Breast (tissue), 4 donors: ENCODE data around the genes TPSD1 and UNKL.

GRCh38 chr16:1210794-1211270, 14.2 kb downstream of the TPSG1 start:
- PRO-cap, 3 experiments: no peak in any of the 3 experiments
- RRBS: 56% methylated on average over 6 of the region's 25 CpGs

DNA sequence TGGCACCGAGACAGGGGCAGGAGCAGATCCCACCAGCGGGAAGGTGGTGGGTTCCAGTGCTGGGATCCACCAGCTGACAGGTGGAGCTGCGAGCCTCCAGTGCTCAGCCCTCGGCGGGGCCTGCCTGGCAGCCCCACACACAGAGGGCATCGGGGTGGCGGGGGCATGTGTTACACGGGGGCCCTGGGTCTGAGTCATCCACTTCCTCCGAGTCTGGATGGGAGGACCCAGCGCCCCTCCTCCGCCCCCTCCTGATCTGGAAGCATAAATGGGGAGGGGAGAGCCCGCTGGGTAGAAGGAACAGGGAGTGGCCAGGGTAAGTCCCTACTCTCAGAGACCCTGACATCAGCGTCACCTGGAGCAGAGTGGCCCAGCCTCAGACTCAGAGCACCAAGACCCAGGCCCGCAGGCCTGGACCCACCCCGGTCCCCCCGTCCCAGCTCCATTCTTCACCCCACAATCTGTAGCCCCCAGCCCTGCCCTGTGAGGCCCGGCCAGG, at the start of gene TPSD1:
TPSD1 (plus strand) TSS at position 294 of the 499 bp plus-strand sequence.
- PRO-cap, 3 experiments: no peak in any of the 3 experiments
- RRBS: no CpG with 5 or more reads among the region's 17 CpGs

- PRO-cap, 3 experiments: peak in 3 of 3 experiments; most common minus-strand start chr16:1299577 (in 3)
- RRBS: no CpG with 5 or more reads among the region's 36 CpGs
These were observed 9.9 kb upstream of the UBE2I start for GRCh38 chr16:1299270-1300194.

DNA sequence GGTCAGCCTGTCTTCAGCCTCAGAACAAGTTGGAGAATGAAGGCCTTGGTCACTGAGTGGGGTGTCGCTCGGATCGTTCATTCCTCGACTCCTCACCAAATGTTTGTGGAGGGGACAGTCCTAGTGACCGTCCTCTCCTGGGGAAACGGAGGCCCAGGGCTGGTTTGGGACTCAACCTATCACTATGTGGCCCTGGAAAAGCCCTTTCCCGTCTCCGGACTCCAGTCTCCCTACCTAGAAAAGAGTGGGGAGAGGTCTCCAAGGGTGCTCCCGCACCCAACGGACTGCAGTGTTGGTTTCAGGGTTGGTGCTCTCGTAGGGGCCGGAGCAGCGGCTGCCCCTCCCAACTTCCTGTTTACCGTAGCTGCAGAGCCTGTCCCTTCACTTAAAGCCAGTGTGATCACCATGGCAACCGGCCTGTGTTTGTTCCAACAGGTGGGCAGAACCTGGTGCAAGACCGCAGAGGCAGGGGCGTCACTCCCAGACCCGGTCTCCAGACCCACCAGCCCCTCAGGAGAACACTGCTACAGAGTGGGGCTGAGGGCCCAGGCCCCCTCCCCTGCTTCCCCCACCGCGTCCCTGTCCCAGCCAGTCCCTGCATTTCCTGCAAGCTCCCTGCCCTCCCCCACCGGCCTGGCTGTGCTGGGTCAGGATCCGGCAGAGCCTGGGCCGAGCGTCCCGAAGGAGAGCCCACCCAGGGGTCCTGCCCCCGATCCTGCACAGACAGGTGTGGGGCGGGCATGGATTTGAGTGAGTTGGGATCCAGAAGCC, 1.7 kb upstream of the BAIAP3 start:
- PRO-cap, 3 experiments: peak in 3 of 3 experiments; most common plus-strand start position 496 of the sequence (in 3); most common minus-strand start position 286 of the sequence (in 2)
- RRBS: 3% methylated on average over 8 of the region's 27 CpGs

DNA sequence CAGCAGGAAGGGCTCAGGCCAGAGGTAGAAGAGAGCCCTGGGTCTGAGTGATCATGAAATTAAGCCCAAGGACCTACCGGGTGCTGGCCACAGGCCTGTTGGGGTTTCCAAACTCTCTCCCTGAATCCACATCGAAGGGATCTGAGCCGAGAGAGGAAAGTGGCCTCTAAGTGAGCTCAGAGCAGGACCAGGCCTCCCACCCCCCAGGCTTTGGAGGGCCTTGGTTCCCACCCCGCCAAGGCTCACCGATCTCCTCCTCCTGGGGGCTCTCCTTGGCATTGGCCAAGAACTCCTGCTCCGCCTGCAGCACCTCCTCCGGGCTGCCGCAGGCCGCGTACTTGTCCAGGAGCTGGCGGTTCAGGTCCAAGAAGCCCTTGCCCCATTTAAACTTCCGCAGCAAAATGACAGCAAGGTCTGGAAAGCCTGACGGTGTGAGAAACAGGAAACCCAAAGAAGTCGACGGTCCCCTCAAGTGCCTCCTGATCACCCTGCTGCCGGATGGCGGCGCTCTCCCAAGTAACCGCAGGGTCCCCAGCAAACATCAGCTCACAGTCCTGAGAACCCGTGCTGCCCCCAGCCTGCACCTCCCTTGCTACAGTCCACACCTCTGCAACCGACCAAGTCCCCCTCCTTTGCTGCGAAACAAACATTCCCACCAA, 1.7 kb downstream of the TSR3 start:
- PRO-cap, 3 experiments: no peak in any of the 3 experiments
- RRBS: no CpG with 5 or more reads among the region's 22 CpGs

- PRO-cap, 3 experiments: peak in 3 of 3 experiments; most common plus-strand start chr16:1414860 (in 1); most common minus-strand start chr16:1414694 (in 2)
- RRBS: 2% methylated on average over 41 of the region's 105 CpGs
These were observed at the start of gene UNKL for GRCh38 chr16:1414308-1415383. UNKL (minus strand) TSS chr16:1414704.

DNA sequence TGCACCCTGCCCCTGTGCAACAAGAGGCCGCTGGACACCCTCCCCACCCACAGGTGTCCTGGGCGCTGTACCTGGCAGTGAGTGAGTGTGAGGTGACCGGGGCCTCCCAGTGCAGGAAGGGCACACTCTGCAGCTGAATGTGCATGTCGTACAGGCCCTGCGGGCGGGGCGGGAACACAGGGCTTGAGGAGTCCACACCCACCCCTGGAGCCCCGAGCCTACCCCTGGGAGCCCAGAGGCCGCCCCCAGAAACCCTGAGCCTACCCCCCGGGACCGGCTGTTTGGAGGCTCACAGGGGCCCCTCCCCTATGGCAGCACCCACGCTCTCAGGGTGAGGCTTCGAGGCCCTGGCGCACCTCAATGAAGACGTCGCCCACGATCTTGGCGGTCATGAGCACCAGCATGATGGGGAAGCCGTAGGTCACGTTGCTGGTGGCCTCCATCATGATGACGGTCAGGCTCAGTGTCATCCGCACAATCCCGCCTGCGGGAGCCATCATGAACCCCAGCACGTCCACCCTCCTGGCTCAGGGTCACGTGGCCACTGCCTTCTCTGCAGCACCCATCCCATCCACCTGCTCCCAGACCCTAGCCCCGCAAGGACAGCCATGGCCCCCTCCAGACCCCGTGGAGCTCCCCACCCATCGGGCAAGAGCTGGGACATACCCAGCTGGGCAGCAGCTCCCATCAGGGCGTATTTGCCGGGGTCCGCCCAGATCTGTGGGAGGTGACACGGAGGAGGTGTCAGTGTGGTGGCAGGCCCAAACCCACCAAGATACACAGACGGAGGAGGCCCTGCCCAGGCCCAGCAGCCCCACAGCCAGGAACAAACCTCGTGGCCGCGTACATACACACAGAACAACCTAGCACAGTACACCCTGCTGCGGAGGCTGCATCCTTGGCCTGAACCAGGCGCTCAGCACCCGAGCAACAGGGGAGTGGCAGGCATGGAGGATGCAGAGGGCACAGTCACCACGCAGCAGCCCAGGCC, 4.5 kb upstream of the CCDC154 start:
- PRO-cap, 3 experiments: no peak in any of the 3 experiments
- RRBS: no CpG with 5 or more reads among the region's 41 CpGs

GRCh38 chr16:1470400-1470846, 4.4 kb downstream of the CLCN7 start:
- PRO-cap, 3 experiments: no peak in any of the 3 experiments
- RRBS: no CpG with 5 or more reads among the region's 10 CpGs

DNA sequence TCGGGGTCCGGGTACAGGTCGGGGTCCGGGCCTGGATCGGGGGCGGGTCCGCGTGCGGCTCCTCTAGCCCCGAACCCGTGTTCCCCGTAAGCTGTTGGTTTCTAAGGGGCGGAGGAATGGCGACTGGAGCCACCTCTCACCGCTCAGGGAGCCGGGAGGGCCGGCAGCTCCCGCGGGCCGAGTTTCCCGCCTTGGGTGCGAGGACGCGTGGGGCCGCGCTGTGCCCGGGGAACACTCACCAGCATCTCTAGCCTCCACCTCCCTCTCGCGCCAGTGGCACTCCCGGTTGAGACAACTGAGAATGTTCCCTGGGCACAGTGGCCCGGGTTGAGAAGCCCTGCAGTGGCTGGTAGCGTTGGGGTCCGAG, 527 bp downstream of the TELO2 start:
- PRO-cap, 3 experiments: no peak in any of the 3 experiments
- RRBS: 1% methylated on average over 23 of the region's 33 CpGs

GRCh38 chr16:1658611-1659347, 19.3 kb upstream of the JPT2 start:
- PRO-cap, 3 experiments: no peak in any of the 3 experiments
- RRBS: 100% methylated on average over 3 of the region's 17 CpGs

DNA sequence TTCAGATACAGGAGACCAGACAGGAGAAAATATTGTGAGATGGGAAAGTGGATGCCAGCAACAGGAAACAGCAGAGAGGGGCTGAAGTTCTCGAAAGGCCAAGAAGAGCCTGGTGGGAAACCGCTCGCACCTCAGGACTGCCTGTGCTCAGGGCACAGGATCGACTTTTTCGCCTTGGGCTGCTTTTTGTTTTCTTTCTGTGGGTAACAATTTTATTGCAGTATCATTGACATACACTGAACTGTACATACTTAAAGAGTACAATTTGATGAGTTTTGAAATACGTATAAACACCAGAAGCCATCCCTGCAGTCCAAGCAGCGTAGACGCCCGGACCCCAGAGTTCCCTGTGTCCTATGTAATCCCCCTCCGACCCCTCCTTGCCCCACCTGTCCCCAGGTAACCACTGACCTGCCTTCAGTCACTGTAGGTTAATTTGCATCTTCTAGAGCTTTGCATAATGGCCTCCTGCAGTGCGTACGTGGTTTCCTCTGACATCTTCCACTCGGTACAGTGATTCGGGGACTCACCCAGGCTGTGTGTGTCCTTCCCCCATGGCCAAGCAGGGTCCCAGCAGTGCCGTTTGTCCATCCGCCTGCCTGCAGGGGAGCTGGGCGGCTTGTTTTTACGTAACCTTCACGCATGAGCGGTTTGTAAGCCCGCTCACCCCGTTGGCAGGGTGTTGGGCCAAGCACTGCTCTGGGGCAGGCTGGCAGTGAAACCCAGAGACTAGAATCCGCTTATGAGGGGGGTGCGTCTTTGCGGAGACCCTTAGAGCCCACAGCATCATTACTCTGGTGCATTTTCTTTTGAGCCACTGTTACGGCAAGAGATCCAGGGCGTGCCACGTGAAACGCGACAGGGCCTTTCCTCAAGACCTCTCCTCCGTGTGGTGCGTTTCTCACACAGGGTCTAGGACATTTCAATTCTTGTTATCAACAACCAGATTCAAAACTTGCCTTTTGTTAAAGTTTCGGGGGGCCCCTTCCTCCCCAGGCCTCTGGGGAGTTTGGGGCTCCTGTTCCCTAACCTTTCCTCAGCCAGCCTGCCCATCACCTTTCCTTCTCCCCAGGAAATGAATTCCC, 7.9 kb downstream of the MAPK8IP3 start:
- PRO-cap, 3 experiments: no peak in any of the 3 experiments
- RRBS: no CpG with 5 or more reads among the region's 33 CpGs

DNA sequence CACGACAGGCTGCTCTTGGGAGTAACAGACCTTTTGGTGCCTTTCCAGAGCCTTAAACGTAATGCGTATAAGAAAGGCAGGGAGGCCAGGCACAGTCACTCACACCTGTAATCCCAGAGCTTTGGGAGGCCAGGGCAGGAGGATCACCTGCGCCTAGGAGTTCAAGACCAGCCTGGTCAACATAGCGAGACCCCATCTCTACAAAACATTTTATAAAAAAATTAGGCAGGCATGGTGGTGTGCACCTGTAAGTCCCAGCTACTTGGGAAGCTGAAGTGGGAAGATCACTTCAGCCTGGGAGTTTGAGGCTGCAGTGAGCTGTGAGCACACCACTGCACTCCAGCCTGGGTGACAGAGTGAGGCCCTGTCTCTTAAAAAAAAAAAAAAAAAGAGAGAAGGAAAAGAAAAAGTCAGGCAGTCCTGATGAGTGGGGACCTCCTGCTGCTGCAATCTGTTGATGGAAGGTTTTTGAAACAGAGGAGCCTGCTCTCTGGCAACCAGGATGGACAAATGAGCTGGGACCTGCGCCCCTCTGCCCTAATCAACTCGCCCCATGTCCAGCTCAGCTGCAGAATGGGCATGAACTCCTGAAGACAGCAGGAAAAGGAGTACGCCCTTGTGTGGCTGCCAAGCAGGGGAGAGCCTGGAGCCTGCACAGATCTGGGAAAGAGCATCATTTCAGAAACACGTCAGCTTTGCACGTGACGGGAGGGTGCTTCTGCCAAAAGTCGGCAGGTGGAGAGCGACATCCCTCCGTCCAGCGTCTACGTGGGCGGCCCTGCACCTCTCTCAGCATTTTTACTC, 18.8 kb downstream of the NME3 start:
- PRO-cap, 3 experiments: no peak in any of the 3 experiments
- RRBS: no CpG with 5 or more reads among the region's 17 CpGs

GRCh38 chr16:1779113-1779425, 3.3 kb downstream of the SPSB3 start:
- PRO-cap, 3 experiments: no peak in any of the 3 experiments
- RRBS: no CpG with 5 or more reads among the region's 3 CpGs

DNA sequence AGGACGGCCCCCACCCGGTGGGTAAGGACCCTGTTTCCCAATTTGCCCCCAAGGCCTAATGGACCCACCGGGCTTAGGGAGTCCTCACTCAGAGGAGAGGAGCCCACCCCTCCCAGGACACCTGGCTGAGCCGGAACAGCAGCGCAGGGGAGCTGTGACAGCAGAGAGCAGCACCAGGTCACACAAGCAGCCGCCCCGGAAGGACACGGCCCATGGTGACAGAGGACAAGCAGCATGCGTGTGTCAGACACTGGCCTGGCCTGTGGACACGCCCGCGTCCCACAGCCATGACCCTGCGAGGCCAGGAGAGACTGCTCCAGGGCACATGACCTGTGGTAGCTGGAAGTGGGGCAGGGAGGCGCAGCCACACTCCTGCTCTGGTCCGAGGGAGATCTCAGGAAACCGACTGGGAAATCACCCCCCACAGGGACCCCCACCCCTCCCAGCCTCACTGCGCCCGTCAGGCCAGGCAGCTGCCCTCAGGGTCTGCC, 2.4 kb downstream of the SPSB3 start:
- PRO-cap, 3 experiments: no peak in any of the 3 experiments
- RRBS: 77% methylated on average over 5 of the region's 18 CpGs

DNA sequence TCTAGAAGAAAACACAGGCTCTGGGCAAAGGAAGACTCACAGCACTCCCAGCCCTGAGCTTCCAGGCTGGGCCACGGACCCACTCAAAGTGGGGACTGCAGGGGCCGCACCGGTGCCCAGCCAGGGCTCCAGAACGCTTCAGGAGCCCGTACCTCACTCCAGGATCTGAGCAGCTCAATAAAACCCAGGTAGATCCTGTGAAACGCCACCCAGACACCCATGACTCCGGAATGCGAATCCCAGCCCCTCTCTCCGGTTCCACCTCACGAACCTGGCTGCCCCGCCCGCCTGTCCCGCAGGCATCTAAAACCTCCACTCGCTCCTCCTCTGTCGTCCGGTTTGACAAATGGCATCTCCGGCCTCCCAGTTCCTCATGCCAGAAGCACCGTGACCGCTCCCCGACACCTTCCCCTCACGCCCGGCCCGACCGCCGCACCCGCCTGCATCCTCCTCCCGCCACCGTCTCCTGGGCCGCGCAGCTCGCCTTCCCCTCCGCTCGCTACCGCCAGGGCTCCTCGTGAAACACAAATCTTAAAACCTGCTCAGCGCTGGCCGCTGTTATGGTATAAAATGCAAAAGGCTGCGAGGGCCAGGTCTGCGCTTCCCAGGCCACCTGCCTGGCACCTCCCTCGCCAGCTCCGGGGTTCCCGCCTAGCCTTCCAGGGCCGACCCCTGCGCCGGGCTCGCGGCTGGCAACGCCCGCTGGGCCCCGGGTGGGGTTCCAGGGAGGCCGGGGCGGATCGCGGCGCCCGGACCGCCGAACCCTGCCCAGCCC, 689 bp downstream of the SPSB3 start:
- PRO-cap, 3 experiments: no peak in any of the 3 experiments
- RRBS: 5% methylated on average over 25 of the region's 58 CpGs

- PRO-cap, 3 experiments: no peak in any of the 3 experiments
- RRBS: no CpG with 5 or more reads among the region's 37 CpGs
These were observed 572 bp downstream of the NUBP2 start for GRCh38 chr16:1783282-1783781.

GRCh38 chr16:1822634-1823125, 3.9 kb downstream of the HAGH start:
- PRO-cap, 3 experiments: no peak in any of the 3 experiments
- RRBS: 100% methylated on average over 1 of the region's 18 CpGs

GRCh38 chr16:1950412-1950885, 4.0 kb downstream of the RPL3L start:
- PRO-cap, 3 experiments: no peak in any of the 3 experiments
- RRBS: 60% methylated on average over 2 of the region's 19 CpGs

DNA sequence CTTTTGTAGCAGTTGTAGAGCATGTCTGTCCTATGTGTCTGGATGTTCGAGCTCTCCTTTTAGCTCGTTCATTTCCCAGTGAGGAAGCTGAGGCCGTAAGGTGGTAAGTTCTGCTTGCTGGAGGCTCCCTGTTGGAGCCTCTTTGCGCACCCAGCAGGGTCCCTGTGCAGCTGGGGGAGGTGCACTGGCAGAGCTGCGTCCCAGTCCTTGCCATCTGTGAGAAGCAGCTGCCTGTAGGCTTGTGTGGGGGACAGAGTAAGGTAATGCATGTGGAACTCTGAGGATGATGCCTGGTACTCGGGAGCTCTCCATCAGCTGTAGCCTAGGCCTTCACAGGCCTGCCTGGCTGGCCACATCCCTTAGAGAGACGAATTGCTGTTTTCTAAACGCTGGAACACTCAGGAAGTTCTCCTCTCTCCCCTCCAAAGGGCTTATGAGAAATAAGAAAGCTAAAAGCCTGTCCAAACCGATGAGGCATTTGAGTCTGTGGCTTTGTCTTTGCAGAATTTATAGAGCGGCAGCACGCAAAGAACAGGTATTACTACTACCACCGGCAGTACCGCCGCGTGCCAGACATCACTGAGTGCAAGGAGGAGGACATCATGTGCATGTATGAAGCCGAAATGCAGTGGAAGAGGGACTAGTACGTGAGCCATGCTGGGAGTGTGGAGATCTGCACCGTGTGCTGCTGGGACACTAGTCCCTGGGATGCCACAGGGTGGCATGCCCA, 1.5 kb downstream of the NDUFB10 start:
- PRO-cap, 3 experiments: peak in 1 of 3 experiments; most common minus-strand start position 321 of the sequence (in 1)
- RRBS: no CpG with 5 or more reads among the region's 18 CpGs

DNA sequence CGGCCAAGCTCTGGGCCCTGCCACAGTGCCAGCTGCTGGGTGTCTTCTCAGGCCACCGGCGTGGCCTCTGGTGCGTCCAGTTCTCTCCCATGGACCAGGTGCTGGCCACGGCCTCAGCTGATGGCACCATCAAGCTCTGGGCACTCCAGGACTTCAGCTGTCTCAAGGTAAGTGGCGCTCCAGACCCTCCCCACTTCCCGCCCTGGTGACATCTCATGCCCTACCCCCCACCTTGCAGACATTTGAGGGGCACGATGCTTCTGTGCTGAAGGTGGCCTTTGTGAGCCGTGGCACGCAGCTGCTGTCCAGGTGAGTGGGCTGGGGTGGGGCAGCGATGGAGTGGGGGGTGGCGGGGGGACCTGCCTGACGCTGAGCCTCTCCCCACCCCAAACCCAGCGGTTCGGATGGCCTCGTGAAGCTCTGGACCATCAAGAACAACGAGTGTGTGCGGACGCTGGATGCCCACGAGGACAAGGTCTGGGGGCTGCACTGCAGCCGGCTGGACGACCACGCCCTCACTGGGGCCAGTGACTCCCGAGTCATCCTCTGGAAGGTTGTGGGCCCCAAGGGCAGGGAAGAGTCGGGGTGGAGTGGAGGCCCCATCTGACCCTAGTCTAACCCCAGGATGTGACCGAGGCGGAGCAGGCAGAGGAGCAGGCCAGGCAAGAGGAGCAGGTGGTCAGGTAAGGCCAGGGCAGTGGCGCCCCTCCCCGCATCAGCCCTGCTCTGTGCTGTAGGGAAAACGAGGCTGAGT, 4.0 kb downstream of the NOXO1 start:
- PRO-cap, 3 experiments: no peak in any of the 3 experiments
- RRBS: no CpG with 5 or more reads among the region's 30 CpGs